WTC11 (cell line): ENCODE results near the gene DOK1.

- PRO-cap, result no peak
Measured at GRCh38 chr2:73897051-73897730, 4.4 kb downstream of the ACTG2 start.

- PRO-cap, result no peak
Measured at GRCh38 chr2:73902049-73902772, 9.4 kb downstream of the ACTG2 start.

- PRO-cap, result no peak
Measured at GRCh38 chr2:73908931-73909130, 16.0 kb downstream of the ACTG2 start.

- PRO-cap, result no peak
Measured at GRCh38 chr2:73919789-73920093, 6.9 kb upstream of the DGUOK start.

DNA sequence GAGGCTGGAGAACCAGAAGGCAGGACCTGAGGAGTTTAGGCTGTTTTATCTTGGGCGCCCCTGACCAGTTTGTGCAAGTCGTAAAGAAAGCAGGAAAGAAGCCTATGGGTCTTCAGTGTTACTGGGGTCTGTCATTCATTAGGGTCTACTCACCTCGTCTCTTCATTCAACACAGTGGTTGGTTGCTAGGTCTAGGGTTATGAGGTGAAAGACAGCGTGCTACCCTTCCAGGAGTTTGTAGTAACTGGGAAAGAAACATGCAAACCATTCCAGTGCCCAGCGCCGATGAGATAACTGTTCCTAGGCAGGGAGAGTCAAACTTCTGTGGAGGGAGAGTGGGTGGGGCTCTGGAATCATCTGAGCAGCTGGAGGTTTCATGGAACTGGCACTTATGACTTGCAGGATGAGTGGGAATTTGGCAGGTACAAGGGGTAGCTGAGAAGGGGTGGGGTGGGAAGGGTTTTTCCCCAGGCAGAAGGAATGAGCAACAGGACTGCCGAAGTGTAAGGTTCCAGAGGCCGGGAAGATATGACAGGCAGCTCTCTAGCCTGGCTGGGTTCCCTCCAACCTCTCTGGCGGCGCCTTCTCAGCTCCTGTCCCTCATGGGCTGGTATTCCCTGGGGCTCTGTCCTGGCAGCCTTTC is 2.7 kb upstream of the TET3 start:
- PRO-cap, result no peak

DNA sequence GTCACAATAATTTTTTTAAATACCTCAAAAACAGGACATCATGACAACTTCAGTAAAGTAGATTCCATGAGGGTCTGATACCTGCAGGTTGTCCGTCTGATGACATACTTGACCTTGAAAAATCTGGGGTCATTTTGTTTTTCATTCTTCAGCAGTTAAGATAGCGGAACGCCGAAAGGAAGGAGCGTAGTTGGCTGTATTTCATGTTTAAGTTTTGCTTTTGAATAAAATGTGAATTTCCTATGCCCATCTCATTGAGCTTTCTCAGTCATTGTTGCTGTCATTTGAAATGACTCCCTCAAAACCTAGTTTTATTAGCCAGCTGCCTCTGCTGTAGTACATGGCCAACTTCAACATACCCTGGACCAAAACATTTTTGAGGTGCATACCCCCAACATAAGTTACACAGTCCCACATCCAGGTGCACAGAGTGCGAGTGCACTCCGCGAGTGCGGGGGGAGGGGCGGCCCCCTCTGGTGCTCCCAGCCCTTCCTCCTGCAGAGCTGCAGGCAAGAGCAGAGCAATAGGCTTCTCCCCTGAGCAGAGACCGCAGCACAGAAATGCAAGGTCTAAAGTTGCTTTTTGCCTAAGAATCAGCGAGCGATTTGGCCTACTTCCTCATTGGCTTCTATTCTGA is 40.9 kb downstream of the BOLA3 start:
- PRO-cap, result unidirectional peak, minus-strand start at position 564 of the sequence

- PRO-cap, result no peak
Measured at GRCh38 chr2:74221366-74222575, 23.4 kb downstream of the MTHFD2 start.

DNA sequence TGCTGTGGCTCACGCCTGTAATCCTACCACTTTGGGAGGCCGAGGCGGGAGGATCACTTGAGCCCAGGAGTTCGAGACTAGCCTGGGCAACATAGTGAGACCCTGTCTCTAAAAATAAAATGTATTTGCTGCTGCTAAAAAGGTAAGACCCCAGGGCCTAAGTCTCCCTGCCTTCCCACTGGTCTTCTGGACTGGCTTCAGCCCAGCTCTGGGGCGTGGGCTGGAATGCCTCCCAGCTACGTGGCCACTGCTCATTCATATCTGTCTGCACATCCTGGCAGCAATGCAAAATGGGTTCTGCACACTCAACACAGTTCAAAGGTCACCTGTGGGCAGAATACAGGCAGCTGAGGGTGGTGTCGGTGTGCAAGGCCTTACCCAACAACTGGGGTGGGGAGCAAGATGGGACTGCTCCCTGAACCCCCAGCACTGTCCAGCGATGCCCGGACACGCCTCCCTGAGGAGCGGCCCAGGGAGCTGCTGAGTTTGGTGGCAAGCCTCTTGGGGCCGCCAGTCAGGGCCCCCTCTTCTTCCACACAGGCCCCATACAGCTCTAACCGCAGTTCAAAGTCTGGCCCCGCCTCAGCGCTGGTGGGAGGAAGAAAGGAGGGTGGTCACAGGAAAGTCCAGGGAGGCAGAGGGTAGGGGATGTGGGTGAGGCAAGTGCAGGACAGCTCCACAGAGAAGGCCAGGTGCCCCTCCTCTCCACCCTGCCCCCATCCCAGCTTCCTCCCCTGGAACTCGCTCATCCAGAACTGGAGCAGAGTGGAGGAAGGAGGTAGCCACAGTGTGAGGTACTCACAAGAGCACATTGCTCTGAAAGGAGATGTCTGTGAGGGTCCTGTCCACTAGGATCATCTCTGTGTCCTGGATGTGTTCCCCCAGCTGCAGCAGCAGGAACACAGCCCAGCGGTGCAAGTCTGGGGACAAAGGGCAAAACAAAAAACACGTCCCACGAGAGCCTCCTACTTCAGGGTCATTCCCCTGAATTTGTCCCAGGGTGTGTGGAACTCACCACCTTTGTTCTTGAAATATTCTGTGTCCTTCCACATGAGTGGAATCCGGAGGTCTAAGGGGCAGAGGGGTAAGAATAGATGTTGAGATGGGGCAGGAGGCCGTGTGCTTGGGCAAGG is 8.3 kb downstream of the WDR54 start:
- PRO-cap, result no peak

- PRO-cap, result bidirectional peak, plus-strand start at chr2:74457415, minus-strand start at chr2:74457530; bidirectional peak, plus-strand start at chr2:74457678, minus-strand start at chr2:74457619
Measured at GRCh38 chr2:74456947-74457843, 1.0 kb upstream of the WBP1 start.

DNA sequence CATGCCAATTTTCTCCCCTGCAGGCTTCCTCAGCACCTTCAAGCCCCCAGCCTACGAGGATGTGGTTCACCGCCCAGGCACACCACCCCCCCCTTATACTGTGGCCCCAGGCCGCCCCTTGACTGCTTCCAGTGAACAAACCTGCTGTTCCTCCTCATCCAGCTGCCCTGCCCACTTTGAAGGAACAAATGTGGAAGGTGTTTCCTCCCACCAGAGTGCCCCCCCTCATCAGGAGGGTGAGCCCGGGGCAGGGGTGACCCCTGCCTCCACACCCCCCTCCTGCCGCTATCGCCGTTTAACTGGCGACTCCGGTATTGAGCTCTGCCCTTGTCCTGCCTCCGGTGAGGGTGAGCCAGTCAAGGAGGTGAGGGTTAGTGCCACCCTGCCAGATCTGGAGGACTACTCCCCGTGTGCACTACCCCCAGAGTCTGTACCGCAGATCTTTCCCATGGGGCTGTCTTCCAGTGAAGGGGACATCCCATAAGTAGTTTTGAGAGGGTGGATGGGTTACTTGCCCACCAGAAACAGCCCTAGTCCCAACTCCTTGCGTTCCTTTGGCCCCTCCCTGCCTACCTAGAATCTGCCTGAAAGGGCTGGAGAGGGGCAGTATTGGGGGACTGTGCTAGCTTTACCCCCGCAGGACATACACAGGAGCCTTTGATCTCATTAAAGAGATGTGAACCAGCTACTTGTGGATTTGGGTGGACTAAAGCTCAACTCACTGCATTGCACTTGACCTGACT is 2.1 kb downstream of the WBP1 start:
- PRO-cap, result no peak

DNA sequence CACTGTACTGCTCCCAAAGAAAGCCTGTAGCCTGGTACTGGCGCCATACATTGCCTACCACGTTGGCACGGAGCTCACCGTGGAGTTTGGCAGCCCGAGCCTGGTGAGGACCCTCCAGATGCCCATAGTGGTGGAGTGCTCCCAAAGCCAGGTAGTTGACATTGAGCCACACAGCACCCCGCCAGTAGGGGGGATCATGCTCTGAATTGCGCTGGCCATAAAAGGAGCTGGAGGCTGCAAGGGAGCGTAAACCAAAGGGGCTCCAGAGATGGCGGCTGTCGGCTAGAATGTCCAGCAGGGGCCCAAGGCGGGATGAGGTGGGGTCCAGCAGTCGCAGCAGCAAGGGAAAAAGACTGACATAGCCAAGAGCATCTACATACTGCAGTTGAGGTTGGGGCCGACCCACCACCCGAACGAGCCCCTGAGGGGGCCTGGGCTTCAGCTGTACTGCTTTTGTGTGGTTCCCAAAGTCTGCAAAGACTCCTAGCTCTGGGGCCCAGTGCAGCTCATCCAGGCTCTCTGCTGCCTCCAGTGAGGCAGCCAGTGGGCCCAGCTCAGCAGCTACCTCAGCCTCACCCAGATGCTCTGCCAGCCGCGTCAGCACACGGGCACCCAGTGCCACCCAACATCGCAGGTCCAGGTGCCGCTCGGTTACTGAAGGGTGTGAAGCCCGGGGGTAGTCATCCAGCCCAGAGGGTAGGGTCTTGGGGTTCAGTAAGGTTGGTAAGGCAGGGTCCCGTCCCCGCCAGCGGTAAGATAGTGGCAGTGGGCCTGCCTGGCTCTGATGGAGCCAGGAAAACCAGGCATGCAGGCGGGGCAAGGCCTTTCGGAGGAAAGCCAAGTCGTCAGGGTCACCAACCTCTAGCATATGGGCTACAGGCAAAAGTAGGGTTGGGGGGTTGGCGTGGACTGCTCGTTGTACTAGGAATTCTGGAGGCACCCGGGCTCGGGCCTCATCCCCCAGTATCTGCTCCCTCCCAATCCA is 3.4 kb downstream of the WBP1 start:
- PRO-cap, result no peak

DNA sequence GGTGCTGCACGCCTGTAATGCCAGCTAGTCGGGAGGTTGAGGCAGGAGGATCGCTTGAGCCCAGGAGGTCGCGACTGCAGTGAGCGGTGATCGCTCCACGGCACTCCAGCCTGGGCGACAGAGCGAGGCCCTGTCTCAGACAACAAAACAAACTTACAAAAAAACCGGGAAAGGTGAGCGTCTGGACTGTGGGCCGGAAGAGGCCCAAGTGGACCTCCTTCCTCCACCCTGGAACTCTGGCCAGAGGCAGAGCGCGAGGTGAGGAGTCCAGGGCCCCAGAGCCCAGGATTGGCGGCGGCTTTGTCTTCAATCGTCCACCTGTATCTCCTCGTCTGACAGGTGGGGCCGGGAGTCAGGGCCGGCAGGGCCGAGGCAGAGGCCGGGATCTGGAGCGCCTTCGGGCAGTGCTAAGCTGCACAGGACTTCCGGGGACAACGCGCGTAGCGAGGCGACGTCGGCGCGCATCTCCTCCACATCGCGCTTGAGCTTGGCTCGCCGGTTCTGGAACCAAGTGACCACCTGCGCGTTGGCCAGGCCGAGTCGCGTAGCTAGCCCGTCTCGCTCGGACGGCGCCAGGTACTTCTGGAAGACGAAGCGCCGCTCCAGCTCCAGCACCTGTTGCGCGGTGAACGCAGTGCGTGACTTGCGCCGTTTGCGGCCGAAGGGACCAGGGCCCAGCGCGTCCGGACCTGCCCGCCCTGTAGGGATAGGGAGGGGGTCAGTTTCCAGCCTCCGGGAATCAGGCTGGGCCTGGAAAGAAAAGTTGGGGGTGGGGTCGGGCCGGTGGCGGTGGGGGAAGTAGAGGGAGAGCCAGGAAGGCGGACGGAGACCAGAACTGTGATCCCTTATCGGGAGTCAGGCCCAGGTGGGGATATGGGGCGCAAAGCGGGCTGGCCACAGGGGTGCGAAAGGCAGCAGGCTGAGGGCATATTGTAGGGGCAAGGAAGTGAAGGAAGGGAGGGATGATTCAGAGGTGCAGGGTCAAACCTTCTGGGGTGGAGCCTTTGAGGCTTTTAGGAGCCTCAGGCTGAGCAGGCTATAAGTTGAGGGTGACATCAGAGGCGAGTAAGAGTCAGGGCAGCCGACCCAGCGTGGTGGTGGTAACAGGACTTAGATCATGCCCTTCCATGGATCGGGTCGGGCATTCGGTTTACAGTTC is 1.4 kb downstream of the LBX2 start:
- PRO-cap, result unidirectional peak, plus-strand start at position 1,068 of the sequence

DNA sequence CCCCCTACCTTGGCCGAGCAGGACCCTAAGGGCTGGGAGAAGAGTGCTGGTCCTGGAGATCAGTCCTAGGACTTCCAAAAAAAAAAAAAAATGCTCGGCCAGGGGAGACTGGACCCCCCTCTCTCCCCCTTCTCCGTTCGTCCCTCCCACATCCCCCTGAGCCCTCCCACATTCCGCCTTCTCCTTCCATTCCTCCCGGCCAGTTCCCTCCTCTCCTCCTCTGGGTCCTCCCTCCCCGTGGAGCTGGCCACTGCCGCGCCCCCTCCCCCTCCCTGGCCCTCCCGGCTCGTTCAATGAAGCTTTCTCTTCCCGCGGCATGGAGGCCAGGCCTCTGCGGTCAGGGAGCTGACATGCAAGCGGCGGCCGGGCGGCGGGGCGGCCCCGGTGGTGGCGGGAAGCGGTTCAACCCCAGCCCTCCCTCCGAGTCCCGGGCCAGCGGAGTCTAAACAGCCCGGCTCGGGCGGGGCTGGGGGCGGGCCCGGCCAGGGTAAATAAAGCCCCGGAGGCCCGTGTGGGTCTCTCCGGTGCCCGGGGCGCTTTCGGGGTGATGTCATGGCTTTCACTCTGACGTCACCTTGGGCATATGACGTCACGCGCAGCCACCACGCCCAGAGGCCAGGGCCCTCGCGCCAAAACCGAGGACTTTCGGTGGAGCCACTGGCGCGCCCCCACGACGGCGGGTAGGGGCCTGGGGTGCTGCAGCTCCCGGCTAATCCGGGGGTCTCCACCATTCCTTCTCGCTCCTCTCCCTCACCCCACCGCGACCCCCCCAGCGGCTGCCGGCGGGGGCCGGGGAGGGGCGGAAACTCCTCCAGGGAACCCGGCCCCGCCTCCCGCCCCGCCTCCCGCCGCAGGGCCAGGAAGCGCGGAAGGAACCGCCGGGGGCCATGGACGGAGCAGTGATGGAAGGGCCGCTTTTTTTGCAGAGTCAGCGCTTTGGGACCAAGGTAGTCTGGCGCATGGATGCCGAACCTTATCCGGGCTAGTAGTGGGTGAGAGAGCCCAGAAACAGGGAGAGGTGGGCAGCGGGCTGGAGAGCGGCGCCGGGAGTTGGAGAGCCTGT is at the start of gene DOK1:
Gene DOK1 (plus strand): TSS at position 853 of the 1,063 bp plus-strand sequence.
- PRO-cap, result bidirectional peak, plus-strand start at position 219 of the sequence, minus-strand start outside the sequence; unidirectional peak, plus-strand start at position 293 of the sequence; bidirectional peak, plus-strand start at position 632 of the sequence, minus-strand start at position 389 of the sequence; bidirectional peak, plus-strand start at position 871 of the sequence, minus-strand start at position 778 of the sequence

- PRO-cap, result no peak
Measured at GRCh38 chr2:74701929-74702872, 48.2 kb downstream of the SEMA4F start.

GRCh38 chr2:74843005-74844306 is 9.5 kb downstream of the HK2 start:
- PRO-cap, result no peak

GRCh38 chr2:74848992-74850256 is 15.5 kb downstream of the HK2 start:
- PRO-cap, result bidirectional peak, plus-strand start at chr2:74849776, minus-strand start at chr2:74849512

DNA sequence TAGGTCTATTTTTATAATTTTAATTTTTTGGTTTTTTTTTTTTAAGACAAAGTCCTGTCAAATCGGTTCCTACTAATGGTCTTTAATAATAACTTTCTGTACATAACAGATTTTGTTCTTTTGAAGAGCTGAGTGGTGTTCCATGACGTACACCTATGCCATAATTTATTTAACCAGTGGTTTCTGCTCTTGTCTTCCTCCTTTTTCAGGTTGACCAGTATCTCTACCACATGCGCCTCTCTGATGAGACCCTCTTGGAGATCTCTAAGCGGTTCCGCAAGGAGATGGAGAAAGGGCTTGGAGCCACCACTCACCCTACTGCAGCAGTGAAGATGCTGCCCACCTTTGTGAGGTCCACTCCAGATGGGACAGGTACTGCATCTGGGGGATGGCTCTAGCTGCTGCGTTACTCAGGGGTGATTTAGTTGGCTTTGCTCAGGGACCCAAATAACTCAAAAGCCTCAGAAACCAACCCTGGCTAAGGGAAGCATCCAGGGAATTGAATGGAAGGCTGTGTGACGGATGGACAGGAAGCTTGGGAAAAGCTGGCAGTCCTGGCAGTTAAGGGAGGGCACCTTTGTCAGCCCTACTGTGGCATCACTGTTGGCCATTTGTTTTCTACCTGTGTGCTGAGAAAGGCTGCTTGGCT is 20.3 kb downstream of the HK2 start:
- PRO-cap, result no peak

- PRO-cap, result no peak
Measured at GRCh38 chr2:74881250-74881865, 47.4 kb downstream of the HK2 start.

DNA sequence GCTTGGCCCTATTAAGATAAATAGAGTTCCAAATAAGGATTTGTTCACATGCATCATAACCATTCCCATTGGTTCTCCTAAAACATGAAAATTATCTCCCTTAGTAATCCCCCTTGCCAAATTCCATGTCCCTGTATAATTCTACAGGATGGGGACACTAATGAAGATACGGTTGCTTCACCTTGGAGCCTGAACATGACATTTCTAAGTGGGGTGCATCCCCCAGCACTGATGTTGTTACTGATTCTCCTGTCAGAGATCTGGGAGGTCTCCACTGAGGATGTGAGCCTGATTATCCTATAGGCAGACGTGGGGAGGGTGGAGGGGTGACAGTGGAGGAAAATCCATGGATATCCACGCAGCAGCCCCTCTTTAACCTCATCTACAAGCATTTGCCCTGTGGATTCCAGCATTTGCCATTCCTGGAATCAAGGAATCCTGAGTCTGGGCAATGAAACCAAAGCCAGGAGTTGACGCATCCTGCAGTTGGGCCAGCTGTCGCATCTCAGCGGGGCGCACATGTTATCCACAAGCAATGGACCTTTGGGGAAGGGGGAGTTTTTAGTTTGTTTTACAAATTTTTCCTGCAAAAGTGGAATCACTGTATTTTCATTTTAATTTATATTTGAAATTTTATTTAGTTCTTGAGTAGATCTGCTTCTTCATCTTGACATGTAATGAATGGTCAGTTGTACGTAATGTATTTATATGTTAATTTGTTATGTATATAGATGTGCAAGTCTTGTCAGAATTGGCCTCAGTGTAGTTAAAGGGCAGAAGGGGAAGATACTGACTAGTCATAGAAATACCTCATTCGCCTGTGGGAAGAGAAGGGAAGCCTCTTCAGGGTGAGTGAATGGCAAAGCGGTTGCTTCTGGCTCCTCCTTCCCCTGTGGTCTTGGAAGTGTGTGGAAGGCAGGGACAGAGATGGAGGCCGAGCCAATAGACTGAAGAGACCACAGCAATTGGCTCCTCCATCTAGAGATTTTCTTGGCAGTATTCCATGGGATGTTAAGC is 57.5 kb downstream of the HK2 start:
- PRO-cap, result no peak

DNA sequence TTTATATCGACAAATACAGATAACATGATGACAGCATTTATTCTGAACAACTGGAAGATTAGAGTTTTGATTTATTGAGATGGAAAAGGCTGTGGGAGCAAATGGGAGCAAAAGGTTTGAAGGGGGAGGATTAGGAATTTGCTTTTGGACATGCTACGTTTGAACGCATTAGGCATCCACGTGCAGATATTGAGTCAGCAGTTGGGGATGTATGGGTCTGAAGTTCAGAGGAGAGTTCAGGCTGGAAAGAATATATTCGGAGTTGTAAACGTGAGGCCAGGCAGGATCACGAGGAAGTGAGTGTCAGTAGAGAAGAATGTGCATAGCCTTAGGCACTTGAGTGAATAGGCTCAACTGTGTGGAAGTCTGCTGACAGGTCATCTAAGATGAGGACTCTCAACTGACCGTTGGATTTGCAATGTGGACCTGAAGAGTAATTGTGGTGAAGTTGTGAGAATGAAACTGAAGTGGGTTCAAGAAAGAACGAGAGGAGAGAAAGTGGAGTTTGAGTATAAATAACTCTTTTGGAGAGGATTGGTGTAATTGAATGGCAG is 40.7 kb upstream of the POLE4 start:
- PRO-cap, result no peak